Right common carotid artery plus branches (tissue), 1 donor: ENCODE data around the genes HTR6, PLA2G5, PLA2G2D and VWA5B1.

- PRO-cap: bidirectional peak, plus-strand start at chr1:19427669, minus-strand start at chr1:19427243; unidirectional peak, minus-strand start at chr1:19427679
These were observed 57.8 kb downstream of the CAPZB start for GRCh38 chr1:19427379-19428155.

GRCh38 chr1:19430150-19430908 lies 55.0 kb downstream of the CAPZB start:
- PRO-cap: no peak

DNA sequence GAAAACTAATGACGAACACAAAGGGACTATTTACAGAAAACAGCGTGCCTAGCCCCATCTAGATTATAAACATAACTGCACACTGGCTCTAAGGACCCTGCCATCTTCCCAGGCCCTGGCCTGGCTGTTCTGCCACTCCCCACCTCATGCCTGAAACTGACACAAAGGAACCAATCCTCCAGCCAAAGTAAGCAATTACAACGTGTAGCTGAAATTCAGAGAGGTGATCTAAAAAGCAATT lies 41.0 kb downstream of the CAPZB start:
- PRO-cap: no peak

- PRO-cap: no peak
These were observed 39.5 kb downstream of the CAPZB start for GRCh38 chr1:19445719-19446289.

GRCh38 chr1:19467119-19468193 lies 17.9 kb downstream of the CAPZB start:
- PRO-cap: no peak

GRCh38 chr1:19481712-19482250 lies 3.6 kb downstream of the CAPZB start:
- PRO-cap: no peak

GRCh38 chr1:19607932-19608473 lies 11.2 kb downstream of the MICOS10 start:
- PRO-cap: no peak

- PRO-cap: no peak
These were observed 16.3 kb downstream of the MICOS10 start for GRCh38 chr1:19612857-19613667.

- PRO-cap: no peak
These were observed 5.8 kb upstream of the HTR6 start for GRCh38 chr1:19658837-19659307.

DNA sequence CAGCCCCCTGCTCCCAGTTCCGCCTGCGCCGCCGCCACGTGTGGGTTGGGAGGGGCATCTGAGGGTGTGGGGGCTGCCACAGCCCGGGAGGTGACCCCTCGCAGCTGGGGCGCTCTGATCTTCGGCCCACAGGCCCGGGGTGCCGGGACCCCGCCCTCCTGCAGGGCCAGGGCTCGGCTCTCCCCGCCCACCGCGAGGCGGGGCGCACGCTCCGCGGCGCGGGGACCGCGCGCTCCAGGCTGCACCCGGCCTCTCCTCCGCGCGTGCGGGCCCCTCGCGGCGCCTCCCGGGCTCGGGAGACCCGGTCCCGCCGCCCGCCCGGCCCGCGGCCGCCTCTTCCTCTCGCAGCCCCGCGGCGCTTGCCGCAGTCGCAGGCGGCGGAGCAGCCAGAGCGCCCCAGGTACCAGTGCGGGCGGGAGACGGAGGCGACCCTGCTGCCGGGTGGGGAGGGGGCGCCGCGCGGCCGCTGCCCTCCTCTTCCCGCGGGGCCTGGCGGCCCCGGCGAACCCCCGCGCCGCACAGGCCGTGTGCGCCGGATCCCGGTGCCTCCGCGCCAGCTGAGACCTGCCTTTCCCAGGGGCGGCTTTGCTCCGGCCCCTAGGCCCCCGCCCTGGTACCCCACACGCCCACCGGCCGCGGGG lies at the start of gene HTR6:
Gene HTR6, plus strand, starts transcription at position 242 of the 641 bp plus-strand sequence.
- PRO-cap: unidirectional peak, plus-strand start at position 442 of the sequence

DNA sequence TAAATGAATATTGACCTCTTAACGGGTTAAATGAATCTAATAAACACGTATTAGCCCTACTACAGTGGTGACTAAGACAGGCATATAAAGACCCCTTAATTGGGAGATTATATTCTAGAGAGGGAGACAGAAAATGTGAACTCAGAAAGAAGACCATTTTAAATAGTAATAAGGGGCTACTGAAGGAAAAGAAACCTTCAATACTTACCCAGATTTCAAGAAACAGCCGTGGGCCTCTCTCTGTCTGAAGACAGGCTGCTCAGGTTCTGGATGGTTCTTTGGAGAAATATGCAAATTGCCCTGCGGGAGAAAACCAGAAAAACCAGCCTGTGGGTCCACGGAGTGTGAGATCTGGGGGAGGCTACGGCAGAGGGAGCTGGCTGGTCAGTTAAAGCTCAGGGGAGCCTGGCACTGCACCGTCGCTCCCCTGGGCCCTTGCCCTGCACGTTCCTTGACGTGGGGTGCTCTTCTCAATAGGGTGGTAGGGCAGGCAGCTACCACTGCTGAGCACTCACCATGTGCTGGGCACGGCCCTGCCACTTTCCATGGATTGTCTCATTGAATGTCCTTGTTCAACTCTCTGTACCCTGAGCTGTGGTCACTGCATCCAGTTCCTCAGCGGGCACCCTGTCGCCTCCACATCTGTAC lies 12.8 kb downstream of the TMCO4 start:
- PRO-cap: no peak

DNA sequence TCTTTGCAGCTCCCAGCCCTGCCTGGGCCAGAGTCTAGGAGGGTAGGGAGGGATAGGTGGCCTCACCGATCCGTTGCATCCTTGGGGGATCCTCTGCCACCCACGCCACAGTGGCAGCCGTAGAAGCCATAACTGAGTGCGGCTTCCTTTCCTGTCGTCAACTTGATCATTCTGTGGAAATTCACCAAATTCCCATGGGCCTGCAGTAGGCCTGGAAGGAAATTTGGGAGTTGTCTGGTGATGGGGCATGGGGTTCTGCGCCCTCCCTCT lies 1.2 kb downstream of the PLA2G2A start:
- PRO-cap: no peak

DNA sequence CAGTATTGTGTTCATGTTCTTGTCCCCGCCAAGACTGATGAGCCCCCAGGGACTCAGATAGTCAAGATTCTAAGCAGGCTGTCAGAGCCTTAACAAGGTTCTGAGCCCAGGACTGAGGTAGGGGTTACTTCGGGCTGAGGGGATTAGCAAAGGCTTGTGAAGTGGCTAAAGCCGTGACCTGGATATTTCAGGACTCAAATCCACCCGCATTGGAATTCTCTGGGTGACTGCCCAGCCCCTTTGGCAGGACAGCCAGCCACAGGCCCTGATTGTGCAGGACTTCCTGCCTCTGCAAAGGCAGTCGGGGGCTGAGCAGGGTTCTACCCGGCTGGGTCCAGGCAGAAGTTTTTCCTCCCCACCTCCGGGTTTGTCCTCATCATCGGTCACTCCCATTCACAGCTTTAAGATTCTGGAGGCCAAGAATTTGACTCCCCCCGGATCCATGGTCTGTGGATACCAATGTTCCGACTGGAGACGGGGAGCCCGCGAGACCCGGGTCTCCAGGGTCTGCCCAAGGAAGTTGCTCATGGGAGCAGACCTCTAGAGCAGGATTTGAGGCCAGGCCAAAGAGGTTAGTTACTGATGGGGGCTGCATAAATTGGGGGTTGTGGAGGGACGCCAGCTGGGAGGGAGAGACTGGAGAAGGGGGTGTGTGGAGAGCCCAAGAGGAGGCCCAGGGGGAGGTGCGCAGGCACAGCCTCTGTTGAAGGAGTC lies at the start of gene PLA2G5:
Gene PLA2G5, plus strand, starts transcription at position 300 of the 714 bp plus-strand sequence.
- PRO-cap: unidirectional peak, plus-strand start at position 294 of the sequence

DNA sequence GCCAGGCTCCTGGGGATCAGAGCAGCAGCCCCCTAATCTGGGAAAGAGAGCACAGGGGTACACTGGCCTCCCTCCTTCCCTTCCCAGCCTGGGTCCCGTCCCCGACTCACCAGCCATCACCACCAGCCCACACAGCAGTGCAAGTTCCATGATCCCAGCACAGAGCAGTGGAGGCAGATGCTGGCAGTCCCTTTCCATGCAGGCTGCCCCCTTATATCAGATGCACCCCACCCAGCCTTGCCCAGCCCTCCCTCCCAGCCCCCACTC lies at the start of gene PLA2G2D:
Gene PLA2G2D, minus strand, starts transcription at position 188 of the 267 bp plus-strand sequence.
- PRO-cap: no peak

GRCh38 chr1:20152755-20153547 lies 13.8 kb downstream of the PLA2G2F start:
- PRO-cap: no peak

GRCh38 chr1:20178545-20179332 lies 7.2 kb upstream of the UBXN10 start:
- PRO-cap: bidirectional peak, plus-strand start at chr1:20178905, minus-strand start at chr1:20178737; bidirectional peak, plus-strand start at chr1:20179123, minus-strand start at chr1:20179006

GRCh38 chr1:20186936-20187455 lies 678 bp upstream of the PLA2G2C start:
- PRO-cap: no peak

DNA sequence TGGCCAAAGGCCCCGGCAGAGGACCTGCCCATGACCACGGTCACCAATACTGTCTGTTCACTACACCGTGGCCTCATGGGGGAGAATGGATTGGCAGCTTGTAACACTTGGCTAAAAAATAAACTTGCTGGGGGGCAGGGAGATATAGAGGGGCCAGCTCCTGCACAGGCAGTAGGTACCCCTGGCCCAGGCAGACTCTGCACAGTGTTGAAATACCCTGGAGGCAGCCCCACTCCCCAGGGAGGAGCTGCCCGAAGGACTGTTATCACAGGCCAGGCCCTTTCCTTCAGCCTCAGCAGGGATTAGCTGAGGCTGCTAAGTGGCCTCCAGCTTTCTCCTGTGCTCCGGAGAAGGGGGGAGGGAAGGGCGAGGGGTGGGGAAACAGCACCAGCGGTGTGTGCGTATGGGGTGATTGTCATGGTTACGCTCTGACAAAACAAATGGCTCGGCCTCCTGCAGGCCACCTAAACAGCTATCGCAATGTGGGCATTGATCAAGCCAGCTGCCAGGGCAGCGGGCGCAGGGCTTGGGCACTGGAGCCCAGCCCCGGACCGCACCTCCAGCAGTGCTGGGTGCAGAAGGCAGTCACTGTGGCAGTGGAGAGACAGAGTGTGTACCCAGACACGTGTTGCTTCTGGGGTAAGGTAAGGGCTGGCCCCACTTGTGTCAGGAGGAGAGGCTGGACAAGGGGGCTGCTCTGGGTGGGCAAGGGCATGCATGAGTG lies at the start of gene VWA5B1:
Gene VWA5B1, plus strand, starts transcription at position 431 of the 724 bp plus-strand sequence.
- PRO-cap: no peak

DNA sequence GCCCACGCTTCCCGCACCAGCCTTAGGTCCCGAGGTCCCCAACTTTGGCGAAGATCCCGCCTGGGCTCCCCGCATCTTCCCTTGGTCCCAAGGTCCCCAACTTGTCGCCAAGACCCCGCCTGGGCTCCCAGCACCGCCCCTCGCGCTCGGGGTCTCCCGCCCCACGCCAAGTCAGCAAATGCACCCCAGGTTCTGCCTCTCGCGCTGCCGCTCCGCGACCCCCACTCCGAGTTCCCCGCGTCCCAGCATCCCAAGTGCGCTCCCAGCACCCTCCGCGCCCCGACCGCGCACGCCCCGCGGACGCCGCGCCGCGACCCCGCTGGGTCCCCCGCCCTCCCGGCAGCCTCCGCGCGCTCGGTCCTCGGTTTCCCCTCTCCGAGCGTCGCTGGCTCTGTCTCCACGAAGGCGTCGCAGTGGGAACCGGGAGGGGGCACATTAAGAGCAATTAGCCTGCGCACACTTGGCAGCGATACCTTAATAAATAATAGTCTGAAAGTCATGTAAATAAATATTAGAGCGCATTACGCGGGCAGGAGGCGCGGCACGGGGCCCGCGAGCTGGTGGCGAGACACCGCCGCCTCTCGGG lies 75.8 kb downstream of the VWA5B1 start:
- PRO-cap: no peak

- PRO-cap: no peak
These were observed 8.2 kb upstream of the CAMK2N1 start for GRCh38 chr1:20493810-20494932.